Mammary epithelial cell (primary cell): ENCODE measurements around a stretch of chr20.

GRCh38 chr20:46895213-46895511 lies 519 bp downstream of the EYA2 start:
- CAGE, long polyA plus RNA, result no peak
- RRBS, result 2% methylated on average over 8 of the region's 24 CpGs

DNA sequence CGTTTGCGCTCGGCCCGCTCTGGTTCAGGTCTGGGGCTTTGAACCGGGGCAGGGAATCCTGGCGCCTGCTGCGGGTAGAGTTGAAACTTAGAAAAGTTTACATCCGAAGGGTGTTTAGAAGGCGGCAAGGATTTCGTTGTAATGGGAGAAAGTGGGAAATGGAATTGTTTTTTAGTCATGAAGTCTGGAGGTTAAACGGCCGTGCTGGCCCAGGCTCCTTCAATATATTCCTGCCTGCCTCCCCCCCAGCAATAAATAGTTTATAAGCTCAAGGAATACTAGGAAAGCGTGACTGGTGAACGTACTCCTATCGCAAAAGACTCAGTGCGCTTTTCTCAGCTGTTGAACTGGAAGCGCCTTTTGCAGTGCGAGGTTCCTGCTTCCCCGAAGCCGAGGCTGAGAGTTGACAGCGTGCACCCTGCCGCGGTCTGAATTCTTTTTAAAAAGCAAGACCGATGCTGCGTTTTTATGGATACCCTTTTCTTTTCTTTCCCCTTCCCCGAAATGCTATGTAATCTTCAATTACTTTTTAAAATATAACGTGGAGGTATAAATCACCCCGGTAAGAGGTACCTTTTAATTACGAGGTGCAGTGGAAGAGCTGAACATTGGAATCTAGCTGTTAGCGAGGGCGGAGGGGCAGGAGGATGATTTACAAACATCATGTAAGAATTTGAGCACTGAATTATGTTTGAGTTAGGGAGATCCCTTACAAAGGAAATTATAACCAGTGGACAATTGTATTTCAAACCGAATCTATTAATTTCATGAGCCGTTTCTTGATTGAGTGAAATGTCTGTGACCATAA lies 1.1 kb downstream of the EYA2 start:
- CAGE, long polyA plus RNA, result no peak
- RRBS, result no CpG with 5 or more reads among the region's 33 CpGs

DNA sequence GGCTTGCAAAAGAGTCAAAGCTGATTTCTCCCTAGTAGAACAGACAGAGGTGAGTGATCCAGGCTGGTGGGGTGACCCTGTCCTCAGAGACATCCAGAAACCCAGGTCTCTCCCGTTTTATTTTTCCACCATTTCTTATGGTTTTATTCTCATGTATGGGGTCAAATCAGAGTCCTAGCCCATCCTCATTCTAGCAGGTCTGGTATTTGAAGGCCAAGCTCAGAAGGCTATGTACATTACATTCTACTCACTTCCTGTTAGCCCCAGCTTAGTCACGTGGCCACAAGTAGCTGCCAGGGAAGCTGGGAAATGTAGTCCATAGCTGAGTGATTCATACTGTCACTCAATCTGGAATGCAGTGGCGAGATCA lies 175.3 kb downstream of the ZMYND8 start:
- CAGE, long polyA plus RNA, result no peak
- RRBS, result no CpG with 5 or more reads among the region's 3 CpGs

- CAGE, long polyA plus RNA, result no peak
- RRBS, result no CpG with 5 or more reads among the region's 14 CpGs
Observed at GRCh38 chr20:47235896-47236692, 120.4 kb downstream of the ZMYND8 start.

- CAGE, long polyA plus RNA, result no peak
- RRBS, result no CpG with 5 or more reads among the region's 13 CpGs
Observed at GRCh38 chr20:47253616-47254414, 102.7 kb downstream of the ZMYND8 start.

DNA sequence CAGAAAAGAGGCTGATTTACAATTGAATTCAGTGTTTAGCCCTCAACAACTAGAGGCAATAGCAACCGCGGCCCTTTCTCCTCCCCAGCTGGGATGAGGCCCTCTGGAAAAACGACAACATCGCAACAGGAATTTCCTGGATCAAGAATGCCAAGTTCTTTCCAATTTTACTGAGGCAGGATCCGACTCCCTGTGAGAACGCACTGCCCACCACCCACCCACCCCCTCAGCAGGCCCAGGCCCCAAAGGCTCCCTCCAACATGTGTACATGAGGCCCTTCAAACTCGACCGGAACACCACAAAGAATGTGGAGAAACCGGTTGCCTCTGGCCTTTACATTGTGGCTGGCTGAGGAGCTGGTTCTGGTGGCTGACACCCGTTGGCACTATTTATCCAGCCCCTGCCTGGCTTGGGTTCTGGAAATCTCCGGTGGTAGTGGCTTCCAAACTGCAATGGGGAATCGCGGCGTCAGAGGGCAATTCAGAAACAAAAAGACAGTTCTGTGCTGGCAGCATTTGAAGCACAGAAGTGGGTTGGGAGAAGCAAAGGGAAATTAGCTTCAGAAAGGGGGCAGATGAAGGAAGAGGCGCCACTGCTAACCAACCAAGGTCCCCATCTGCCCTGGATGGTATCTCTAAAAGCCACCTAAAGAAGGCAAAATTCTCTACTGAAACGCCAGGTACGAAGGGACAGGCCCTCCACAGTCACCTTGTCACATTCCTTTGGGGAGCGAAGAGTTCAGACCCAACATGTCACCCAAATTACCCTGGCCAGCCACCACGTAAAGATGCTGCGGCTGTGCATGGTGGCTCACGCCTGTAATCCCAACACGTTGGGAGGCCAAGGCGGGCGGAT lies 36.6 kb downstream of the ZMYND8 start:
- CAGE, long polyA plus RNA, result no peak
- RRBS, result 20% methylated on average over 1 of the region's 24 CpGs

DNA sequence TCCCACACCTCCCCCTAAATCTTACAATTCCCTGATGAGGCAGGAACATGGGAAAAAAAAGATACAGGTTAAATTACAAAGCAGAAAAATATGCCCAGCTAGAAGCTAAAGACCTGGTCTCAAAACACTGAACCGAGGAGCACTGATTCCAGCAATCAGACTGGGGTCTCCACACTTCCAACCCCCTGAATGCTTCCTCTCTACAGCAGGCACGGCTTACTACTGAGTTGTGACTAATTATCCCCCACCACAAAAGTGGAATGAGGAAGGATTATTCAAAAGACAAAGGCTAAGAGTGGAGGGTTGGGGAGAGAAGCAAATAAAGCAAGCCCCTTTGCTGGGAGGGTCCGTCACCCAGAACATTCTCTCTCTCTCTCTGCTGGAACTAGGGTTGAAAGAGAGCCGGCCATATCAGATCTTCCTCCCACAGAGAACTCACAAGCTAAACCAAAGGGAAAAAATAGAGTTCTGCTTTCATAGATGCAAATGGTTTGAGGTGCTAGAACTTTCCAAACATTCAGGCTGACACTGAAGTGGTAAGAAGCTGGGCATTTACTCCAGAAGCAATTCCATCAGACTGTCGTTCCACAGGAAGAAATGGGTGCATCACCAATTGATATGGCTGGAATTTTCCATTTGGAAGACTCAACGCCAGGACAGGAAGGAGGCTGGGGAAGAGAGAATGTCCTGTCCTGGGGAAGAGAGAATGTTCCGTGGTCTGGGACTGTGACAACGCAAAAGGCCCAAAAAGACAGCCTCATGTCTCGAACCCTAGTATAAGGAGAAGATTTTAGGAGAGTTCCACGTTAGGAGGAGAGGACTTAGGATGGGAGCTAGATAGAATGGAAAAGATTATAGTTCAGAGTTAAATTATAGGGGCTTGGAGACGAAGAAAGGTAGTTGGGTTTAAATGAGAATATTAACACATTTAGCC lies 7.9 kb downstream of the ZMYND8 start:
- CAGE, long polyA plus RNA, result no peak
- RRBS, result no CpG with 5 or more reads among the region's 11 CpGs

- CAGE, long polyA plus RNA, result no peak
- RRBS, result no CpG with 5 or more reads among the region's 12 CpGs
Observed at GRCh38 chr20:47358120-47358656, 1.7 kb upstream of the ZMYND8 start.

GRCh38 chr20:47383808-47384632 lies 27.5 kb upstream of the ZMYND8 start:
- CAGE, long polyA plus RNA, result no peak
- RRBS, result no CpG with 5 or more reads among the region's 23 CpGs

- CAGE, long polyA plus RNA, result no peak
- RRBS, result no CpG with 5 or more reads among the region's 3 CpGs
Observed at GRCh38 chr20:47463724-47463923, 38.1 kb upstream of the NCOA3 start.

DNA sequence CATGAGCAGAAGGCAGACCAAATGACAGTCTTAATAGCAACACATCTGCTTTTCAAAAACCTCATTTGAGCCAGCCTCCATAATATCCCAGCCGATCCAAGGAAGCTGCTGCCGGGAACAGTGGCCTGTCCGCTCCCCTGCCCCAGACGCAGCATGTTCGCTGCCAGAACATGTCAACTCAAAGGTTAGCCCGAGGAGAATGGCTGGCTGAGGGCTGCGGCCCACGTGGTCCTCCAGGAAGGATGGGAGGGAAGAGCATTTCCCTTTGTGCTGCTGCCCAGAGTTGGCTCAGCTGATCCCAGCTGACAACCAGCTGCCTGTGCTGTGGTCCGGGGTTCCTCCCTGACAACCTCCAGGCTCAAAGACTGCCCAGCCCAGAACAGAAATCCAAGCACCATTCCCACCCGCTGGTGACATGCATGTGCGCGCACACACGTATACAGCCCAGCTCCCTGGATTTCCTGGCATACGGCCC lies 102.9 kb downstream of the SULF2 start:
- CAGE, long polyA plus RNA, result no peak
- RRBS, result no CpG with 5 or more reads among the region's 14 CpGs

GRCh38 chr20:47842798-47843251 lies 57.5 kb upstream of the SULF2 start:
- CAGE, long polyA plus RNA, result no peak
- RRBS, result no CpG with 5 or more reads among the region's 13 CpGs

DNA sequence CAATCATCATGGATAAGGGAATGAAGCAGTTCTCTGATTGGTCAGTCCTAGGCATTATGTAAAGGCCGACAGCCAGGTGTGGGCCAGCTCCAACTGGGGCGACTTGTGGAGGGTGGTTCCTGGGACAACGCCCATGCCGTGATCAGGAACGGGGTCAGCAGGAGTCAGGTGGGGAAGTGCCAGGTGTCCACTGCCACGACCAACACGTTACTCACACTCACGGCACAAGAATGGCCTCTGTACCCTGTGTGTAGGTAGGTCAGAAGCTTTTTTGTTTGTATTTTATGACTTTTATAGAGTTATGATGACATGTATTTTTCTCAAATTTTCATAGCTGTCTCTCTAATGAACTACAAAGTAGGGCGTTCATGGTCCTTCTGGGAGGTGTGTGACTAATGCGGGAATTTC lies 407.0 kb upstream of the SULF2 start:
- CAGE, long polyA plus RNA, result no peak
- RRBS, result no CpG with 5 or more reads among the region's 10 CpGs

DNA sequence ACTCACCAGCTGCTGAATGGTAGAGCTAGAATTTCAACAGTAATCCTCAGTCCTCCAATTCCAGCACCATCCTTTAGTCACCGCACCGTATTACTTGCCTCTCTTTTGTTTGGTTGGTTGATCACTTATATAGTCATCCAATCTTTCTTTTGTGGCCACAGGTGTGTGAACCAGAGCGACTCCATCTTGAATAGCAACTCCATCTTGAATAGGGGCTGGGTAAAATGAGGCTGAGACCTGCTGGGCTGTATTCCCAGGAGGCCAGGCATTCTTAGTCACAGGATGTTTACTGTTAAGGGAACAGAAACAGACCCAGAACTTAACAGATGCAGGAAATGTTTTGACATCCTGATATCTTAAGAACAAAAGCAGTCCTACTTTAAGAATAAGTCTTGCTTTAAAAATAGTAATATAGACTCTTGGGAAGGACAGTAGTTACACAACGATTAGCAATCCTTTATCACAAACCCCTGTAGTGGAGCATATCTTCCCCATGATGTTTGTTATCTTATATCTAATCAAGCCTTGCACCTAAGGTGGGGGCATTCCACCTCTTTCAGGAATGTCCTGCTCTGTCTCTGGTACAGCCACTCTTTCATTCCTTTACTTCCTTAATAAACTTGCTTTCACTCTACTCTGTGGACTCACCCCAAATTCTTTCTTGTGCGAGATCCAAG lies 493.6 kb upstream of the SULF2 start:
- CAGE, long polyA plus RNA, result no peak
- RRBS, result no CpG with 5 or more reads among the region's 5 CpGs

DNA sequence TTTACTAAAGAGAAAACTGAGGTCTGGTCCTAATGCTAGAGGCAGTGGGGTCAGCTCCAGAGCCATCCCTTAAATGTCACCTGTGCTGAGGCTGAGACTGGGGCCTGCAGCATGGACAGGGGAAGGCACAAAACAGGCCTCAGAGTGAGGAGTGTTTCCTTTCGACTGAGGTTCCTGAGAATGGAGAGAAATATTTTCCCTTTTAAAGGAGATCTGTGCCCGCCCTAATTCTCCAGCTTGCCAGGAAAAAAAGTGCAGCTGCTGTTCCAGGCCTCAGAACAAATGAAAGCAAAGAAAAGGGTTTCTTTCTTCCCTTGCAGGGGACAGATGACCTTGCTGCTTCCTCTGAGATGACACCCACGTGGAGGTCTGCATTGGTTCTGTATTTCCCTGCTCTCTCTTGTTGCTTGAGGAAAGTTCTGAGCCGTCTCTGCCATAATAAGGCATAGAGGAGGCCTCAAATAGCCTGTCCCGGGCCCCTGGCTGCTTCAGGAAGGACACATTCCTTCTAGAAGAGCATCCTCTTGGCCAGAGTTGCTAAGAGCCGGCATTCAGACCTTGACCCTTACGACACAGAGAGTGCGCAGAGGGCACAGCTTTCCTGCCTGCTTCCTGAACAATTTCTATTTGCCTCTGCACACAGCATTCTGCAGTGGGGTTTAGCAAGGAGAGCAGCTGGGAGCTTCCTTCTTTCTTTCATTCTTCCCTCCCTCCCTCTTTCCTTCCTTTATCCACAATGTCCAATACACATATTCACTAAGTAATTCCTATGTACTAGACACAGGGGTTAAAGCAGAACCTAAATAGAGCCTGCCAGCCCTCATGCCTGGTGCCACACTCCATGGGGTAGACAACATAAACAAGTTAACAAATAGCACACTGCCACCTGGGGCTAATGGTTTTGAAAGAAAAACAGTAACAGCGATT lies 501.8 kb upstream of the SULF2 start:
- CAGE, long polyA plus RNA, result no peak
- RRBS, result 17% methylated on average over 2 of the region's 9 CpGs

DNA sequence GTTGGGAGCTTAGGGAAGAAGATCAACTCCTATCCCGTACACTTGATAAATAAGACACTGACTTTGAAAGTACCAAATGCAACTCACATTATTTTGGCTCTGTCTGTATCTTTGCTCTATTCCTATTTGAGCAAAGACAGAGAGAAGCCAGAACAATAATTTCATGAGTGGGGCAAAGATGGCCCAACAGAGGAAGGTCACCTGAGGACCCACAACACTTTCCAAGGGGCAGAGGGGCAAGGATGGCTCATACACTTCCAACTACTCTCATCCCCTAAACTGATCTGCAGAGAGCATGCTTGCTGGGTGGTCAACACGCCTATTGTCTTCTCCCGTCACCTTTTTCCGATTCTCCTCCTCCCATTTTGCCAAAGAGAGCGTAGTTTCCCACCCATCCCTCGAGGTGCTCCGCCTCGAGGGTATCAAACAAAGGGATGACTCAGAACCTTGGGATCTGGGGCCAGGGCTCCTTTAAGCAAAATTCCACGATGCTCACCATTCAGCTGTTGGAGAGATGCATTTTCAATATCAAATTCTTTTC lies 507.4 kb upstream of the SULF2 start:
- CAGE, long polyA plus RNA, result no peak
- RRBS, result no CpG with 5 or more reads among the region's 9 CpGs

DNA sequence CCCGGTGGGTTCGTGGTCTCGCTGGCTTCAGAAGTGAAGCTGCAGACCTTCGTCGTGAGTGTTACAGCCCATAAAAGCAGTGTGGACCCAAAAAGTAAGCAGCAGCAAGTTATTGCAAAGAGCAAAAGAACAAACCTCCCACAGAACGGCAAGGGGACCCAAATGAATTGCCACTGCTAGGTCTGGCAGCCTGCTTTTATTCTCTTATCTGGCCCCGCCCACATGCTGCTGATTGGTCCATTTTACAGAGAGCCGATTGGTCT lies 264.4 kb downstream of the PREX1 start:
- CAGE, long polyA plus RNA, result no peak
- RRBS, result no CpG with 5 or more reads among the region's 8 CpGs

DNA sequence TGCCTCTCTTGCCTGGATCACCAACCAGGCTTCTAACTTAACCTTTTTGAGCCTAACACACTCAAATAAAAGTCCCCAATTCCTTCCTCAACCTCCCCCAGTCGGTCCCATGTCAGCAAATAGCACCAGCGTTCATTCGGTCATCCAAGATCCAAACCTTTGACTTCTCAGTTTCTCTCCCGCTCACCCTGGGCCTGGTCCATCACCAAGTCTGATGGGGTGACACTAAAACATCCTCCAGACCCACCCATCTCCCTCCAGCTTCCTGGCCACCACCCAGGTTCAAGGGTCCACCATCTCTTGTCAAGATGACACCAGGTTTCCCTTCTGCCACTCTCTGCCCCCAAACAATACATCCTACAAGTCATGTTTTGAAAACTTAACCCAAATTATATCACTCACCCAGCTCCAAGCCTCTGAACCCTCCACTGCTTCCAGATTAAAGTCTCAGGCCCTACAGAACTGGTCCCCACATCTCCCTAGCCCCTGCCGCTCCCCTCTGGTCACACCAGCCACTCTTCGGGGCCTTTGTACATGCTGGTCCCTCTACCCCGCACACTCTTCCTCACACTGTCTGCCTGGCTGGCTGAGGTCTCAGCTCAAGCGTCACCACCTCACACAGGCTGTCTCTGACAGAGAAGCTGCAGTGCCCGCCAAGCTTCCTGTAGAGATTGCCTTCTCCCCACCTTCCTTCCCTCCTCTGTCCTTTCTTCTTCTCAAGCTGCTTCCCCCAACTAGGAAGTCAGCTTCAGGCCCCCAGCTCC lies 192.6 kb downstream of the PREX1 start:
- CAGE, long polyA plus RNA, result no peak
- RRBS, result no CpG with 5 or more reads among the region's 9 CpGs

- CAGE, long polyA plus RNA, result no peak
- RRBS, result no CpG with 5 or more reads among the region's 13 CpGs
Observed at GRCh38 chr20:48652953-48653594, 174.7 kb downstream of the PREX1 start.

DNA sequence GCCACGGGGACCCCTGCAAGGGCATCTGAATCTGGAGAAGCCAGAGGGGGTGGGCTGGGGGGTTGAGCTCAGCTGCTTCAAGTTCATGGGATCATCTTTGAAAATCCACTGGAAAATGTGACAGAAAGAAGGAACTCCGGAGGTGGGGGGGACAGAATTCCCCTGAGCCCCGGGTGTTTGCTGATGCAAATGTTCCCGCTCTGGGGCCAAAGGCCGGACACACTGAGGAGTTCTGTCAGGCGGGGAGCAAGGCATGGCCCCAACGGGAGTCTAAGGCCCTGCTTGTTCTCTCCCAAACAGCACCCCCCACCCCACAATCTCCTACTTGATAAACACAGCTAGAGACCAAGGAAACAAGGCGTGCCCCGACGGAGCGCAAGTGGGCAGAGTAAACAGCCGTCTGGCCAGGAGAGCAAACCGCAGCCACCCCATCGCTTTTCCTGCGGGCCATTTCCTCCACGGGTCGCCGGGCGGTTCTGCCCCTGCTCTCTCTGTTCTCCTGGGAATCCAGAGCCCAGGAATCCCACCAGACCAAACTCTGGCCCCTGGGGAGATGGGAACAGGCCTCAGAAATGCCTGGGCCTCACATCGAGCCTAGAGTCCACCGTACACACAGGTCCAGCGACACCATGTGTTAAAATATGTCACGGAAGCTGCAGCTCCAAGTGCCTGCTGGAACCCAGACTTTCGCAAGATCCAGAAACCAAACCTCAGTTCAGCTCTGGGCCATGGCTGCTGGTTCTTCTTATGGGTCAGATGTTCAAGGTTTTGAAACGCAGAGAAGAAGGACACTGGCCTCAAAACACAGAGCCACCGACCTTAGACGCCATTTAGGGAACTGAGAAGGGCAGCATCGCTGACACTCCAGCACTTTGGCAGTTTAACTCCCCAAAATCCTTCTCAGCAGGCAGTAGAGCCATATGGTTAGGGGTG lies 104.3 kb downstream of the PREX1 start:
- CAGE, long polyA plus RNA, result no peak
- RRBS, result no CpG with 5 or more reads among the region's 28 CpGs